Jejunum (tissue), 1 donor: ENCODE results near the genes SLC35D1 and IL23R.

DNA sequence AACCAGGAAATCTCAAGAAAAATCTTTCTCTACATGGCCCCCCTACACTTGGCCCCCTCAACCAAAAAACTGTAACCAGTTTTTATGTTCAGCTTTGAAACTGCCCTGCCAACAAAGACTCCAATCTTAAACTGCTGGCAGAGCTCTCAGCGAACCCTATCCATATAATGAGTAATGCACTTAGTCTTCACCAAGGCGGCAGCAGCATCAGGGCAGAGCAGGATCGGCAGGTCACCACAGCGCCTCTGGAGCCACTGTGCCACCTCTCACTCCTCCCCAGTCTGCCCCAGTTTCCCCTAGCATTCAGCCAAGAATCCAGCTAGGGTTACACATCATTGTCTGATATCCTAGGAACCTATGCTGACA is 71.6 kb downstream of the JAK1 start:
- PRO-cap = no peak

GRCh38 chr1:64898526-64898886 is 67.8 kb downstream of the JAK1 start:
- PRO-cap = no peak

DNA sequence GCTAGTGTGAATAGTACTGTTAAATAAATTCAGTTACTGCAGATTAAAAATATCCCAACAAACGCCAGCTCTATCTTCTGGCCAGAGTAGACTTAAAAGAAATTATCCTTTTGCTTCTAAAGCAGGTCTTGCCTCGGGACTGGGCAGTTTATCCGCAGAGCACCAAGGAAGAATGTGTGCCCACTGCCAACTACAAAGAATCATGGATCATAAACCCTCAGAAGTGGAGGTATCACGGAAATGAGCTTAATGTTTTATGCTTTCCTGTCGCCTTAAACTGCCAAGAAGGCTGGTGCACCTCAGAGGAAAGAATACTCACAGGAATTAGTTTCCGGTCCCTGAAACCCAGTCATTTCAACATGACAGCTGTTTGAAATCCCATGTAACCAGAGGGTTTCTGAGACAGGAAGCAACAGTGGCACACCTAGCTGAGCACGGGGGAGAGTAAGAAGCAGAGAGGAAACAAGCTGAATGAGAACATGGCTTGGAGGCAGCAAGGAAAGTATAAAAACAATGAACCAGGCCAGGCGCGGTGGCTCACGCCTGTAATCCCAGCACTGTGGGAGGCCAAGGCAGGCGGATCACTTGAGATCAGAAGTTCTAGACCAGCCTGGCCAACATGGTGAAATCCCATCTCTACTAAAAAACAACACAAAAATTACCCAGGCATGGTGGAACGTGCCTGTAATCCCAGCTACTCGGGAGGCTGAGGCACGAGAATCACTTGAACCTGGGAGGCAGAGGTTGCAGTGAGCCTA is 3.9 kb downstream of the JAK1 start:
- PRO-cap = no peak

DNA sequence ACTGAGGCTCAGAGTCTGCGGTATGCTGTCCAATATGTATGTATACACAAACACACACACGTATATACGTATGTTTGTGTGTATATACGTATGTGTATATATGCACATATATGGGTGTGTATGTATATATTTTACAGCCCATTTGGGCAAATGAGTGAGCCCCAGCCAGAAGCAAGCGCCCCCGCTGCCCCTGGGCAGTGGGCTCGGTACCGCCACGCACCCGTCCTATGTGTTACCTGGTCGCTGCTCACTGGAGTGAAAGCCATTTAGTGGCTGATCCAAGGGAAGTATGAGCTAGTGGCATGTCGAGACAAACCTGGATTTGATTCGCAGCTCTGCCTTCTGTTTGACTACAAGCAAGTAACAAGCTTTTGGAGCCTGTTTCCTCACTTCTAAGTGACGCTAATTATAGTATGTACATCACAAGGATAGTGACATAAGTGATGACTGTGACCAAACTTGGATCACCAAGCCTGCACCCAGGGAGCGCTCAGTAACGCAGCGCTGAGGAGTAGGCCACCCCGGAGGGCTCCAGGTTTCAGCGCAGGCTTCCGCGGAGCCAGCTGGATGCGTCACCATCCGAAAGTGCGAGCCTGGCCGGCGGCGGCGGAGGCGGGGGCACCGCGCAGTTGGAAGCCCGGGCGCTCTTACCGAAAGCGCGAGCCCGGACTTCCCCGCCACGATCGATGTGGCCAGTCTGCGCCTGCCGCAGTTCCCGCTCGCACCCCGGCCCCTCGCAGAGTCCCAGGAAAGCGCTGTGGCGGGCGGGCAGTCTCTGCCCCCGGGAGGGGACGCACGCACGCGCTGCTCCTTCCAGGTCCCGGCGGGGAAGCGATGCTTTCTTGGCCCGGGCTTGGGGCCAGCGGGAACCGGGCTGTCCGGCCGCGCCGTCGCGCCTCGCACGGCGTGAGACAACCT is 36.0 kb upstream of the JAK1 start:
- PRO-cap = bidirectional peak, plus-strand start at position 588 of the sequence, minus-strand start at position 552 of the sequence; bidirectional peak, plus-strand start at position 680 of the sequence, minus-strand start at position 744 of the sequence; bidirectional peak, plus-strand start at position 843 of the sequence, minus-strand start at position 833 of the sequence

DNA sequence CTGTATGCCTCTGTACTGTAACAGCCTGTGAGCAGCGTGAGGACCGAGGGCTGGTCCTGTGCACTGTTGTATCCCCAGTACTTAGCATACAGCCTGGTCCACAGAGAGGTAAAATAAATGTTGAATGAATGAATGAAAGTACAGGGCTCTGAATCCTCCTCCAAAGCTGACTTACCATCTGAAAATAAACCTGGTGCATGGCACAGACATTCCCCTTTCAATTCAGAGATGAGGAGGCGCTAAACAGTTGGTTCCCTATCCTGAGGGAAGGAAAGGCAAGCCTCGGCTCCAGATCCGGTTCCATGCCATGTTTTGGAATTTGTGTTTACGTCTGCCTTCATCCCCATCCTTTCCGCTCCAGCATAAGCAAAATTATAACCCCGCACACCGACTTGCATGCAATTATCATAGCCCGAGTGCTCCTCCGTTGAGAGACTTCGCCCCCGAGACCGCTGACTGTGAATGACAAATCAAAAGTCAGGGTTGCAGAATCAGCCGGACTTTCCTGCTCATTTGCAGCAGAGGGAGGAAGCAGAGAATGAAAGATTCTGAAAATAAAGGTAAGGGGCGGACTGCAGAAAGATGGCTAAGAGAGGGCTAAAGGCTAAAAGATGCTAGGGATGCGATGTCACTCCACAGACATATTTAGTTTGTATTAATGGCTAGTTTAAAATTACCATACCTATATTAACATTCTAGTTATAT is 44.8 kb upstream of the DNAJC6 start:
- PRO-cap = no peak

GRCh38 chr1:65420321-65420398 is 308 bp upstream of the LEPR start:
- PRO-cap = no peak

GRCh38 chr1:65432441-65432908 is 12.0 kb downstream of the LEPR start:
- PRO-cap = no peak

GRCh38 chr1:65527526-65528281 is 107.2 kb downstream of the LEPR start:
- PRO-cap = no peak

DNA sequence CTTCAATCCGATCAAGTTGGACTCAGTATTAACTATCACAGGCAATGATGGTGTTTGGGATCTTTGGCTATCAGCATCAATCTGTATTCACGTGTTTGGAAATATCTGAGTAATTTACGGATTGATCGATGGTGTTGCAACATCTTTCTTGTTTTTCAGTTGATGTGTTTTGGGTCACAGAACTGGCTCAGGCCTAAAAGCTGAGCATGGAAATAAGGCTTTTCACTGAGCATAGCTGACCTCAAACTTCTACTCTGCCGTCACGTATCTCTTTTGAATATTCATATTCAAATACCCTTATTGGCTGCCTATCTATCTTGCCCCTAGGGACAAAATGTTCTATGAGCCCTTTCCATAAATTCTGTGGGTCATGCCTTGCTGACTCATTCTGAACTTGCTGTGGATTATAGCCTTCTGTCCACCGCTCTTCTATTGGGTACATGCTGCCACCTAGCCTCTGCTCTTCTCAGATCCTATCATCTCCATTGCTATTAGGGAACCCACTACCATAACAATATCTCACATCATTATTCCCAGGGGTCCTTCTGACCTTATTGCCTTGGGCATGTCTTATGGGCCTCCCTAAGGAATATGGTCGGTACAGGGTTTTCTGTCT is 156.1 kb downstream of the PDE4B start:
- PRO-cap = no peak

DNA sequence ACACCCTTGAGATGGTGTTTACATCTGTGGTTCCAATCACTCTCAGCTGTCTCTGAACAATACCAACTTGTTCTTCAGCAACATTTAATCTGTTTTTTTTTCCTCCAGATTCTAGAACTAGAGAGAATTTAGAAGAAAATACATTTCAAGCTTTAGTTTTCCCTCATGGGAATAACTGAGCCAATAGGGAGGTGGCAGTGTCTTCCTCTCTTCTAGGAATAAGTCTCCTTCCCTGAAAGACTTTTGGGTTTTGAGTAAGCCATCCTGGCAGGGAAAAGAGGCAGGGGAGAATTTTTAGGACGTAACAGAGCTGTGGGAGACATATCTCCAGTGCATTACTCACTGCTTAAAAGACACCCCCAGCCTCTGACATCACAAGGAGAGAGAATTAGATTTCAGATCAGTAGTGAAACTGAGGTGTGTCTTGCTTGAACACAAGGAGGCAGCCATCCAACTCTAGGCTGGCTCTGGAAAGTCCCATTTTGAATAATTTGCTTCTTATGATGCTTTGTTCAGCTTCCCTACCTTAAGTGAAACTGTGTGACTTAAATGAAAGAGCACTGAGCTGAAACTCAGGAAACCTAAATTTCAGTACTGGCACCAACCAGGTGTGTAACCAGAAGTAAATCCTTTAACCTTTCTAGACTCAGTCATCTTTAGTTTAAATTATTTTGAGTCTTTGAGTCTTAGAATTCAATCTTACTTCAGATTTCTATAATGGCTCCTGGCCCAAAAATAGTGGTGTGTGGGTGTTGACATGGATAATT is 251.7 kb upstream of the SGIP1 start:
- PRO-cap = no peak

- PRO-cap = no peak
Observed at GRCh38 chr1:66330179-66331214, 203.5 kb upstream of the SGIP1 start.

- PRO-cap = no peak
Observed at GRCh38 chr1:66367572-66368109, 166.3 kb upstream of the SGIP1 start.

- PRO-cap = no peak
Observed at GRCh38 chr1:66449895-66450647, 83.9 kb upstream of the SGIP1 start.

DNA sequence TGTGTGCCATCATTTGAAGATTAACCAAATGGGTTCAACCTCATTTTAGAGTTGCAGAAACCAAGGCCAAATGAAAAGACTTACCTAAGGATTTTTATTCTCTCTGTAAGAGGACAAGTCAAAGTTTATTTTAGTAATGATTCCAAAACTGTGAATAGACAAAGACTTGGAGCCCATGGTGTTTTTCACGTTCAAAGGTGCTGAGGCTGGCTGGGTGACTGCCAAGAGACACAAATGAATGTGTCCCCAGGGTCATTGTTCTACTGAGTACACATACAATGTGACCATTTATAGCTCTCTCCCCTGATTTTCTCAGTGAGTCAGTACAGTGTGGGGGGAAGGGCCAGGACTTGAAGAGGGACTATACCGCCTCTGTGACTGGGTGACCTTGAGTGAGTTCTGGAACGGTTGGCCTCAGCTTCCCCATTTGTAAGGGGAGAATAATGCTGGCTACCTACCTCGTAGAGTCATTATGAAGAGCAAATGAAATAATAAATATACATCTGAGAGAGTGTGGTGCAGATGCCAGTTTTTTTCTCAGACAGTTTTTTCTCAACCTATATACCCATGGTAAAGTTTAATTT is 9.5 kb downstream of the SGIP1 start:
- PRO-cap = no peak

DNA sequence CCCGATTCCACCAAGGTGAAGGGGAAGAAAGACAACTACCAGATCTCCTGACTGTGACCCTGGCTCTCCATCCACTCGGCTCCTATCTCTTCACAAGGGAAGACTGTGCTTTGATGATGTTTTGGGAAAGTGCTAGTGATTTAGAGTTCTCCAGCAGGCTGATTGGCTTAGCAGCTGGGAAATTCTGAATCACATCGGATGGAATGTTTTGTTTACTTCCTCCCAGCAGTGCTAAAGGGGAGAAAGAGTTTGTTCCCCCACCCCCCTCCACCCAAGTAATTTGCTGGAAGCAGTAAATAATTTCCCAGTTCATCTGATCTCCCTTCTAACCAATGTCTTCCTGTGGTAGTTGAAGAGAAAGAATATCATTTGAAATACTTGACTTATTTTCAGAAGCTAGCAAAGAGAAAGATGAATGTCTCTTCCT is 29.5 kb downstream of the SGIP1 start:
- PRO-cap = unidirectional peak, minus-strand start at position 84 of the sequence

- PRO-cap = no peak
Observed at GRCh38 chr1:66925888-66926273, 1.1 kb downstream of the MIER1 start.

DNA sequence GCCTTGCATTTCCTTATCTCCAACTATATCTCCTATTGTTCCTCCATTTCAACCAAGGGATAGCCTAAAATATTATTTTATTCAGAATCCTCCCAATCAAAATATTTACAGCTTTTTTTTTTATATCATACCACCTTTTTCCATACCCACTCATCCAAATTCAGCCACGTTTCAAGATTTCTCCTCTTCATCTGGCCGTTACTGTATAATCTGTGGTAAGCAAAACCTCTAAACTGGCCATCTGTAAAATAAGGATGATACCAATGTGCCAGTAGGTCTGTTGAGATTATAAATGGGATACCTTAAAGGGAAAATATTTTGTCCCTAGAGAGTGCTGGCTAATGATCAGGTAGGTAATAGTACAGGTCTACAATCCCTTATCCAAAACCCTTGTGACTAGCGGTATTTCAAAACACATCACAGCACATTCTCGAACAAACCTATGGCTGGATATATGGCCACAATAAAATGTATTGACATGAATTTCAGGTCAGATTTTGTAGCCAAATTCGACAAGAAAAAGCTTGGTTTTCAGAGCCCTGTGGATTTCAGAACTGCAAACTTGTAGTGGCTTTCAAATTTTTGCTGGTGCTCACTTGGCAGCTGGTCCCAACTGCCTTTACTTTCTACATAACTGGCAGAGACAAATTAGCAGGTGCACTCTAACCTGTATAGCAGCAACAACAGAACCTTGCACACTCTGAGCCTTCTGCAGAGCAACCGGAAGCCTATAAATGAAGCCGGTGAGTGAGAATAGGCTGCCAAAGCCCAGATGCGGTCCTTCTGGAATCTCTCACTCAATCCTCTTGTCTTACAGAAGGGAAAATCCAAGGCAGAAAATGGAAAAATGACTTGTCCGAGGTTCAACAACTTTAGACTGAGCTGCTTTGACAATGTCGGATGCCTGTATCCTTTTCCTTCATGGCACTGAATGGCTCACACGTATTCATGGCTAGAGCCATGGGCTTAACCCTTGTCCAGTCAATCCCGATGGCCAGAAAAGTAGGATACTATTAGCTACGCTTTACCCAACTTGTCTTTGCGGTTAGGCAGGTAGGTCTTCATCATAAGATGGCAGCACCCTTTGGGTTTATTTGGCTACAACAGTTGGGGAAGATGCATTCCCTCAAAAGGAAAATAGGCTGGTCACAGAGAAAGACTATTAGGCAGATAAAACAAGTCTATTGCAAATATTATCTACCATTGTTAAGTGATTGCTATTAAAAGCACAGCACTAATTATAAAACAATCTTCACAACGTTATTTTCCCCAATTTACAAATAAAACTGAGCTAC is 61.8 kb downstream of the SLC35D1 start:
- PRO-cap = no peak

DNA sequence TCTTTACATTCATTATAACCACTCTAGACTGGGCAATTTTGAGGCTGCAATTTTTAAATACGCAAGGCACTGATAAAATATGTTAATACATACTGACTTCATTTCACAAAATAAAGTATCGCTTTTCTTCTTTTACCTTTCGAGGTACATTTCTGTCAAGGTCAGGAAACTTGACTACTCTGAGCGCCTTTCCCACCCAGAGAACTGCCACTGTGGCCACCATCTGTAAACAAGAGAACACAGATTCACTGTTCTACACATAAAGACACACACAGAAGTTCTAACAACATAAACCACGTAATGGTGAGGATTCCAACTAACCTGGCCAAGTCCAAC is 1.3 kb downstream of the SLC35D1 start:
- PRO-cap = no peak

DNA sequence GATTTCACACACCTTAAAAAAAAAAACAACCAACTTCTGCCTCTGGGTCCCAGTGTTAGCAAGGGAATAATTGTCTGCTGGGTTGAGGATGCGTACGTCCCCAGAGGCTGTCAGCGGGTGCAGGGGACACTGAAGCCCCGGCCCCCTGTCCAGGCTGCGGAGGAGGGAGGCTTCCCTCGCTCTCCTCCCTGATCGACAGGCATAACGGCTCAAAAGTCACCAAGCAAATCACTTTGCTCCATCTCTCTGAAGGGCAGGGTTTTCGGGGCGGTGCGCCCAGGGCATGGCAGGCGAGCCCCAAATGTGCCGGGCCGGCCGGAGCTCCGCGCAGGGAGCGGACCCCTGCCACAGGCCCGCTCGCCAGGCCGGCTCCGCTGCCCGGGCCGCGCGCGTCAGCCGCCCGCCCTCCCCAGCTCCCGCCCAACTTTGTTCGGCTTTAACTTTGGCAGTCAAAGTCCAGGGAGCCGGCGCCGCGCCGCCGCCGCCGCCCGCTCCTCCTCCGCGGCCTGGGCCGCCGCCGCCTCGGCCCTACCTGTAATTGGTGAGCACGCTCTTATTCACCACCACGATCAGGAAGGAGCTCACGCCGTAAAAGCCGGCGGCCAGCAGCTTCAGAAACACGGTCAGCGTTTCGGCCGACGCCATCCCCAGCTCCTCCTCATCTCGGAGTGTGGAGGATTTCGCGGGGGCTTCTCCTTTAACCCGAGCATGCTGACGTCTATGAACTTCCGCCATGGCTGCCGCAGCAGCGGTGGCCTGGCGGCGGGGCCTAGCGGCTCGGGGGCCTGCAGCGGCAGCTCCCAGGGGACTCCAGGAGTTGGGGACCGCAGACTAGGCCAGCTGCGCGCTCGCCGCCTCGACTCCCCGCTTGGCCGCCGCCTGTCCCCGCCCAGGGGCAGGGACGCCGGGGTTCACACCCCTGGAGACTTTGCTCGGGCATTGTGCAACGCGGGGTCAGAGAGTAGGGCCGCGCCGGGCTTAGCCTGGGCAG is at the start of gene SLC35D1:
Gene SLC35D1, minus strand, starts transcription at position 870 of the 991 bp plus-strand sequence.
- PRO-cap = bidirectional peak, plus-strand start at position 452 of the sequence, minus-strand start at position 371 of the sequence; bidirectional peak, plus-strand start at position 721 of the sequence, minus-strand start at position 870 of the sequence

DNA sequence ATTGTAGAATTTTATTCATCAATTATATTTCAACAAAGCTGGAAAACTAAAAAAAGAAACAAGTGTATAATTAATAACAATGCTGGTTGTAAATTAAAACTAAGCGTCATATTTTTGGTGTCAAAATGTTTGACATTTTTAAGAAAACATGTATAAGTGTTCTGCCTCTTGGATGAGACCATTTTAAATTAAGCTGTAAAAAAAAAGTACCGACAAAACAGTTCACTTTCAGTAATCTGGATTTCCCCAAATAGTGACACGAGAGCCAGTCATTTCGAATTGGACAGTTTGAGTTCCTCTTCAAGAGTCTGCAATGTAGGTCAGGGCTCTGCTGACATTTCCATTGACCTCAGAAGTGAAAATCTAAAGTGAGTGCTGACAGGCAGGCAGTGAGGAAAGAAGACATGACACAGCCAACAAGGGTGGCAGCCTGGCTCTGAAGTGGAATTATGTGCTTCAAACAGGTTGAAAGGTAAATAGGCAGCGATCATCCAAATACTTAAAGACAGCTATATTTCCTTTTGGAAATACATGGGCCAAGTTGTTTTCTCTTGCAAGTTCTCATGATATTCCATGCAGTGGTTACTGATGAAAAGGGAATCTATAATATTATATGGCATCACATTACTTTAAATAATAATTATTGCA is at the start of gene IL23R:
Gene IL23R, plus strand, starts transcription at position 385 of the 648 bp plus-strand sequence.
- PRO-cap = no peak